AG04450 (cell line): ENCODE measurements around a stretch of chr9.

DNA sequence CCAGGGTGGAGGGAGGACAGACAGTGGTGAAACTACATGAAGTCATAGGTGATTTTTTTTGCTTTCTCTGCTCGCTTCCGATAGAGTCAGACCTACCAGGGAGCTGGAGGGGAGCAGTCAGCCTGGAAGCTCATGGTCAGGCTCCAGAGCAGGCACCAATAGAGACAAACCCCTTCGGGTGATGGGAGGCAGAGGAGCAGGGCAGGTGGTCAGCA, 538.1 kb downstream of the BNC2 start:
- CAGE, long polyA plus RNA: no peak
- RRBS: no CpG with 5 or more reads among the region's 3 CpGs

GRCh38 chr9:16335686-16336436, 534.6 kb downstream of the BNC2 start:
- CAGE, long polyA plus RNA: no peak
- RRBS: no CpG with 5 or more reads among the region's 8 CpGs

- CAGE, long polyA plus RNA: no peak
- RRBS: no CpG with 5 or more reads among the region's 2 CpGs
Observed at GRCh38 chr9:16352732-16353074, 517.8 kb downstream of the BNC2 start.

DNA sequence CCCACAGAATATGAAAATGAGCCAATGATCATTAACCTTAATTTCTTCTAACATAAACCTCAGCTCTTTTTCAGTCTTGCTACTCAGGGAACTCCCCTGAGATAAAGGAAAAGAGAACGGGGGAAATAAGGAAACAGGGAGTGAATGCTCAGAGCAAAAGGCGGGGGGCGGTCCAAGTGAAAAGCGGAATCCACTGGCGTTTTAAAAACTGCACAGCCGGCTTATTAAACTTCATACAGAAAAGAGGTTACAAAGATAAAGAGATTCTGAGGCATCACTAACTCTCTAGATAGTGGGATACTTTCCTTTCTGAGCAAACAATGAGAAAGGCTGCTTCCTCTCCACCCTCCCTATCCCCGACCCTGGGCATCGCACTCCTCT, 245.1 kb downstream of the BNC2 start:
- CAGE, long polyA plus RNA: no peak
- RRBS: no CpG with 5 or more reads among the region's 8 CpGs

GRCh38 chr9:16627948-16628880, 242.3 kb downstream of the BNC2 start:
- CAGE, long polyA plus RNA: no peak
- RRBS: no CpG with 5 or more reads among the region's 13 CpGs

GRCh38 chr9:16824421-16825165, 45.9 kb downstream of the BNC2 start:
- CAGE, long polyA plus RNA: no peak
- RRBS: no CpG with 5 or more reads among the region's 7 CpGs

DNA sequence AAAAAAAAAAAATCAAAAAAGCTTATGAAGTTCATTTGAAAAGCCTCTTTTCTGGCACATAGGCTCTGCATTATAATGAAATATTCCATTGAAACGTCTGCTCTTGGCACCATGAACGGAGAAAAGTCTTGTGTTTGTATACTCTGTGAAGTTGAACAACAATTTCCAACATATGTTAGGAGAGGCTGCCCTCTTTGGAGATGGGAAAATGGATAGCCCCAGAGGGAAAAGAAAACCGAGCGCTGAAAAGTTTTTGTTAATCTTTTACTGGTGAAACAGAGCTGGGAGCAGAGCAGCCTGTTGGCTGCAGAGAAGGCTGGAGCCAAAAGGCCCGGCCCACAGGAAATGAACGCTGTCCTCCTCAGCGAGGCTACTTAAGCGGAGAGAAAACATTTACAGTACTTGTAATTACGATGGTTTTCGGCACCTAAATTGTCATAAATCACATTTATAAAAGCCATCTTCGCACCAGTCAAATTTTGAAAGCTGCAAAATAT, 129.8 kb upstream of the CNTLN start:
- CAGE, long polyA plus RNA: no peak
- RRBS: no CpG with 5 or more reads among the region's 11 CpGs

DNA sequence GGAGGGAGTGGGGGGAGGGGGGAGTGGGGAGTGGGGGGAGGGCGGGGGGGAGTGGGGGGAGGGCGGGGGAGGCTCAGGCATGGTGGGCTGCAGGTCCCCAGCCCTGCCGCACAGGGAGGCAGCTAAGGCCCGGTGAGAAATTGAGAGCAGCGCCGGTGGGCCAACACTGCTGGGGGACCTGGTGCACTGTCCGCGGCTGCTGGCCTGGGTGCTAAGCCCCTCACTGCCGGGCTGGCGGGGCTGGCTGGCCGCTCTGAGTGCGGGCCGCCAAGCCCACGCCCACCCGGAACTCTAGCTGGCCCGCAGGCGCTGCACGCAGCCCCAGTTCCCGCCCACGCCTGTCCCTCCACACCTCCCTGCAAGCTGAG, 160.0 kb downstream of the CNTLN start:
- CAGE, long polyA plus RNA: no peak
- RRBS: no CpG with 5 or more reads among the region's 20 CpGs

GRCh38 chr9:17557556-17558075, 21.2 kb upstream of the SH3GL2 start:
- CAGE, long polyA plus RNA: no peak
- RRBS: no CpG with 5 or more reads among the region's 1 CpG

DNA sequence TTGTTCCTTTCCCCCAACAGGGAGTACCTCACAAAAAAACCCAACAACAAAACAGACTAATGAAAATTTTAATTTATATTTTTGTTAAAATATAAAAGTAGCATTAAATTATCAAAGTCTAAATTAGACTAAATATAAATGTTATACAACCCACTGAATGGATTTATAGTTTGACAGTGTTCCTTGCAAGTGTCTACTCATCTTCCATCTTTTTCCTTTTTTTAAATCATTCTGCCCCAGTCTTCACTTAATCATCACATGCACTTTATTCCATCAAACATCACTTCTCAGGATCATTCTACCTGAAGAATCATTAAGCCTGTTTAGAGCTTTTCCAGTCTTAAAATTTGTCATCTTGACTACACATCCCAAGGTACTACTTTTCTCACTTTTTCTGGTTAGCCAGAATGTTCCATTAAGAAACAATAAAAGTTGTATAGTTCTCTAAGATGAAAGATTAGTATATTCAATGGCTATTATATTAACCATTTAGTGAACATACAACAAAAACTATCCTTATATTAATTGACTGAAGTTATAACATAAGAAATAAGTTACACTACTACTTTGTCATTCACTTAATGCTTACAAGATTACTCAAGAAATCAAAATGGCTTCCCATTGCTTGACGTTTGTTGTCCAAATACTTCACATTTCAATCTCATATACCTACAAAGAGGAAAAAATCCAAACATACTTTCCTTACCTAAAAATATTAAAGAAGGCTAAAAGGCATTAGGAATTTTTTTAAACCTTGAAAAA, 6.4 kb downstream of the RRAGA start:
- CAGE, long polyA plus RNA: no peak
- RRBS: no CpG with 5 or more reads among the region's 1 CpG

DNA sequence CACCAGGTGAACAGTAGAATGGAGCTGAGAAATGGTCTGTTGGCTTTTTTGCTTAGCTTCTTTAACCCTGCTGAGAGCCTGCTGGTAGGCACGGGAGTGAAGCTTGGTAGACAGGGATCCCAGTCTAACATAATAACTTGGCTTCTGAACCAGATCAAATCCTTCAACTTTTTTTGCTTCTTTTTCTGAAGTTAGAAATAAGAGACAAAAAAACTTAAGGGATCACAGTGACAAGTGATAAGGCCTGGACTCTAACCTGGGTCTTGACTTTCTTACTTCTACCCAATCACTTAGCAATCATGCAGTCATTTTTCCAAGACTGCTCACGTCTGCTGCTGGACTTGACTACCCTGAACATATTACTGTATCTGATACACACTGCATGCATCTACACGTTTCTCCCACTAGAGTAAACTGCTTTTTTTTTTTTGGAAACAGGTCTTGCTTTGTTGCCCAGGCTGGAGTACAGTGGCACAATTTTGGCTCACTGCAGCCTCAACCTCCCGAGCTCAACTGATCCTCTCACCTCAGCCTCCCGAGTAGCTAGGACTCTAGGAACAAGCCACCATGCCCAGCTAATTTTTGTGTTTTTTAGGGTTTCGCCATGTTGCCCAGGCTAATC, 7.5 kb downstream of the PLIN2 start:
- CAGE, long polyA plus RNA: no peak
- RRBS: no CpG with 5 or more reads among the region's 6 CpGs

DNA sequence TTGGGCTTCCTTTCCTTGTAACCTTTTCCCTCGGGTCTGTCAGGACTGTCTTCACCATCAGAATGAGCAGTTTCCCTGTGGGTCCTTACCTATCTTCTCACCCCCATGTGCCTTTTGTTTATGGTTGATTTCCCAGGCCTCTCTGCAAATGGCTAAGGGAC, 20.6 kb upstream of the PLIN2 start:
- CAGE, long polyA plus RNA: no peak
- RRBS: no CpG with 5 or more reads among the region's 1 CpG

DNA sequence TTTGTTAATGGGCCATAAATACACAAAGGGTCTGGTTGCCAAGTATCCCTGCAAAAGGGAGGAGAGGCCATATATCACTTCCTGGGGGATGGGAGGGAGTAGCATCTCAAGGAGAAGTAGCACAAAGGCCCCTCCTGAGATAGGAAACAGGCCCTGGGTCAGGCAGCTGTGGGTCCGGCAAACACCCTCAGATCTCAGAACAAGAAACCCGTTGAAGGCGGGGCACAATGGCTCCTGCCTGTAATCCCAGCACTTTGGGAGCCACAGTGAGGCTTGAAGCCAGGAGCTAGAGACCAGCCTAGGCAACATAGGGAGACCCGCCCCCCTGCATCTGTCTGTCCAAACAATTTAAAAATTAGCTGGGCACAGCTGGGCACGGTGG, 28.1 kb upstream of the DENND4C start:
- CAGE, long polyA plus RNA: no peak
- RRBS: no CpG with 5 or more reads among the region's 5 CpGs

GRCh38 chr9:19223553-19224072, 6.9 kb upstream of the DENND4C start:
- CAGE, long polyA plus RNA: no peak
- RRBS: no CpG with 5 or more reads among the region's 8 CpGs

DNA sequence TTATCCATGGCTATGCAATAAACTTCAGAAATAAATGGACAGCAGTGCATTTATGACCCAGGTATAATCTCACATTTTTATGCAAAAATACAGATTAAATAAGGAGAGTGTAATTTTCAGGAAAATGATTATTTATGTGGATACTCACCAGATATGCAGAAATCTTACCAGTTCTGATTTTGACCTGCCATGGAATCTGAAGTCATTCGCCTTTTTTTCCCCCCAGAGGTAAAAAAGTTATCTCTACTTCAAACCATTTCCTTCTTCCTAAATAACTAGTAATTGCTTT, 1.1 kb upstream of the DENND4C start:
- CAGE, long polyA plus RNA: no peak
- RRBS: no CpG with 5 or more reads among the region's 1 CpG

- CAGE, long polyA plus RNA: no peak
- RRBS: no CpG with 5 or more reads among the region's 7 CpGs
Observed at GRCh38 chr9:19375162-19375811, 4.7 kb downstream of the RPS6 start.

DNA sequence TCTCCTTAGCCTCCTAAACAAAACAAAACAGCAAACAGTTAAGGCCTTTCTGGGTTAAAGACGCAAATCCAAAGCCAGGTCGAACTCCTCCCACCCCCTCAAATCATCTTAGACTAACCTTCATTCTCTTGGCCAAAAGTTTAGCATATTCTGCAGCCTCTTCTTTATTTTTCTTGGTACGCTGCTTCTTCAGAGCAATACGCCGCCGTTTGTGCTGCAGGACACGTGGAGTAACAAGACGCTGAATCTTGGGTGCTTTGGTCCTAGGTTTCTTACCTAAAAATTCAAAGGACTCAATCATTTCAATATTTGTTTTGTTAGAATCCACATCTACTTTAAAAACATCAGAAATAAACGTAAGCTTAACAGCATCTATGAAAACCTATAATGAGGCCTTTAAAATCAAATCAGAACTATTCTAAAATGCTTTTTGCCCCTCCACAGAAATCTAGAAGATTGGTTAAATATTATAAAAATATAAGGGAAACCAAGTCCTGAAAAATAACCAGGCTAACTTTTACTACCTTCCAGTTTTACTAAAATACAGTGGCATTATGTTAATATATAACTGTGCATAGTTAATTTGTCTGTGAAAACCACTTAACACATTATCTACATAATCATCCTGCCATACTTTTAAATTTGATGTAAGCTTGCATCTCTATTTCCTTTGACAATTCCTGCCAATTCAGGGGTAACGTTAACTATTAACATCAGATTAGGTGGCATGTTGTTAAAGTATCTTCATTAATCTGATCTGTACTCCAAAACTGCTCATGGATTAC, 3.5 kb downstream of the RPS6 start:
- CAGE, long polyA plus RNA: no peak
- RRBS: no CpG with 5 or more reads among the region's 10 CpGs

- CAGE, long polyA plus RNA: no peak
- RRBS: no CpG with 5 or more reads among the region's 4 CpGs
Observed at GRCh38 chr9:19457782-19458020, 48.9 kb downstream of the ACER2 start.

- CAGE, long polyA plus RNA: no peak
- RRBS: no CpG with 5 or more reads among the region's 17 CpGs
Observed at GRCh38 chr9:19493288-19493844, 84.6 kb downstream of the ACER2 start.

GRCh38 chr9:19925478-19926544, 137.0 kb upstream of the SLC24A2 start:
- CAGE, long polyA plus RNA: no peak
- RRBS: no CpG with 5 or more reads among the region's 23 CpGs